Vein endothelial cell (primary cell): Measurements from ENCODE around the gene DTNBP1.

DNA sequence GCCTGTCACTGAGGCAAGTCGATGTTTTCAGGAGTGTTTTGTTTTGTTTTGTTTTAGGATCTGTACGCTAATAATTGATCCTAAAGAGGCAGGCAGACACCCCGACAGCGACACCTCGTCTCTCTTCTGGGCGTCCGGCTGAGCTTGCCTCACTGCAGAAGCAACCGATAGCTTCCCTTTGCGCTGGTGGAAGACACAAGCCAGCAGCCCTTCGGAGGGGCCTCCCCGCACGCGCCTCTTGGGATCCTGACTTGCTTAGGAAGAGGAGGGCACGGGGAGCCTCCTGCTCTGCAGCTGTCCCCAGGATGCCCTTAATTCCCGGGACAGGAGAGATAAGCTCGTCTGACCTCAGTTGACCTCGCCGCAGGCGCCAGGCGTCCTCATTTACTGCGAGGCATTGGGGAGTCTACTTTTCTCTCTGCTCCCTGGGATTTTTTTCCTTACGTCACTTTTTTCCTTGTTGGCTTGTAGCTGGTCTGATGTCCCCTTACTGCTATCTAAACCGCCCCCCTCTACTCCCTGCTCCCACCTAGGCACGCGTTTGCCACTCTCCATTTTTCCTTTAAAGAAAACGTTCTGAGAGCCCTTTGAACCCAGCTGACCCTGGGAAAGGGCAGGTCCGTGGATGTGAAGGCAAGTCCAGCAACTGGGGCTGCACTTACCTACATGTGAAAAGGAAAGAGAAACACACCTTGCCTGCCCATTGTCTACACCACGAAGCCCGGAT, 94.1 kb downstream of the CD83 start:
- CAGE, long polyA plus RNA, result no peak

DNA sequence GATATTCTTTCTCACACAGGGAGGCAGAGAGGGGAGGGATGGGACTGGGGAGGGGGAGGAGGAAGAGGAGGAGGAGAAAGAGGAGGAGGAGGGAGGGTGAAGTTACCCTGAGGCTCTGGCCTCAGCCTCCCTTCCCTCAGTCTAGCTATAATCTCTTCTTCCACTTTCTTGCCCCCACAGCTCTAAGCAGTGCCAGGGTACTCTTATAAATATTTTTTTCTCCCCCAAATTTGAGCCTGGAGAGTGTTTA, 141.2 kb downstream of the CD83 start:
- CAGE, long polyA plus RNA, result no peak

- CAGE, long polyA plus RNA, result no peak
Observed at GRCh38 chr6:14638799-14639737, 521.5 kb downstream of the CD83 start.

GRCh38 chr6:14706179-14706921, 539.5 kb upstream of the JARID2 start:
- CAGE, long polyA plus RNA, result no peak

DNA sequence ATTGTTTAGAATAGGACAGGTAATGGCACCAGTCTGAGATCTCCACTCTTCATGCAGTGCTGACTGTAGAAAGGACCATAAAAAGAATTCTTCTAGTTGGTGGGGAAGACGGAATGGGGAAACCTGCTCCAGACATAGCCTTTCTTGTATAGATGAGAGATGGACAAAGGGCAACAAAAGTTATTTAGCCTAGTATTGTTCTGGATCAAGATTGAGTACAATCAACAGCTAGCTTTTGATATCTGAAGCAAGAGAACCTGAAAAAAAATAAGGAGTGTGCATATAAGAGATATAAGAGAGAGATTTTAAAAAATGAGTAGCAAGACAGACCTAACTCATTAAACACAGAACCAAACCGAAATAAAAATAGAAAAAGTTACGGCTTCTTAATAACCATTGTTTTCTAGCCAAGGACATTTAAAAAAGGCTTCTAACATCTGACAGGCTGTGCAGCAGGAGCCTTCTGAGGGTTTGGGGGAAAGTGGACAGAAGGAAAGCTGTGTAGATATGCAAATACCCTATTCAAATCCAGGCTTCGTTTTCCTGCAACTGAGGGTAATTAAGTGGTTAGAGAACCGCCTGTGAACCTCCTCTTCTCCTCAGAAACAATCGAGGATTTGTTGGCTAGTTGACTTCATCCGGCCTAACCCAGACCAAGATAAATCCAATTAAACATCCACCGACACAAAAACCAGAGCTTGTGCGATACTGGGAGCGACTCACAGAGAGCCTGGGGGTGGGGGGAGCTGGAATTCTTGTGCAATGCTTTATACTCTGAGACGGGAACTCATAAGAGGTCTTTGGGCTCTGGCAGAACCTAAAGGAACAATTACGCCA, 430.0 kb upstream of the JARID2 start:
- CAGE, long polyA plus RNA, result no peak

- CAGE, long polyA plus RNA, result no peak
Observed at GRCh38 chr6:14857439-14858114, 388.3 kb upstream of the JARID2 start.

DNA sequence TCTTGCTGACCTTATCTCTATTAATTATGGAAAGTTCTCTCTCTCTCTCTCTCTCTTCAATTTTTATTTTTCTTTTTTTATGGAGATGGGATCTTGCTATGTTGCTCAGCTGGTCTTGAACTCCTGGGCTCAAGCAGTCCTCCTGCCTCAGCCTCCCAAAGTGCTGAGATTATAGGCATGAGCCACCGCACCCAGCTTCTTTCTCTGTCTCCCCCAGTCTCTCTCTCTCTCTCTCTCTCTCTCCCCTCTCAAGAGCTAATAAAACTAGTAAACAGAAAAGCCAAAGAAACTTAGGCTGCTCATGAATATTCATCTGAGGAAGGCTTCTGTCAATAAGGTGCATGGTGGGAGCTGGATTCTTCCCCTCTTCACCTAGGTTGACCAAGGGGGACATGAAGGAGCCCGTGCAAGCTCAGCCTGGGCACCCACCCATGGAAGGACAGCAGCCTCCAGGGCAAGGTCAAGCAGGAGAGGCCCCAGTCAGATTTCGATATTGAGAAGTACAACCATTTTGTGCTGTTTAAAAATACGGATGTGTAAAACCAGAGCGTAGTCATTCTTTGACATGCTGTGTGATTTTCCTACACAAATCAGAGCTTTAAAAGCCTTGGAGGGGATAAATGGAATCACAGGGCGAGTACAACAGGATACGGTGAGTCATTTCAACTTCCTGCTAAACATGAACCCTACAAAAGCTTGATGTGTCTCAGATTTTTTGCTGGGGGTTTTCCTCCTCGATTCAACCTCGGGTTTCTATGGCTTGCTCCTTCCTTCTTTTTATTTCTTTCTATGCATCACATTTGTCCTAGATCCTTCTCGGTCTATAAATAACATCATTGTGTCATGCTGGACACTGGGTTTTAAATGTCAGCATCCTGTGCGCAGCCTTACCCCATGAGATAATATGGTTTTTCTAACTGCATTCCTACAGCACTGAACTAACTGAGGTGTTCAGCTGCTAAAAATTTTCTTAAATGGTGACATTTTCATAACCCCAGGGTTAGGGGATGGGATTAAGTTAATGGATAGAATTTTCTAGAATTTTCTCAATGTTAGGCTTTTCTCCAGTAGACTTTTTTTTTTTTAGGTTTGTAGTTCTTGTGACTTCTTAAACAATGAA, 368.9 kb upstream of the JARID2 start:
- CAGE, long polyA plus RNA, result no peak

DNA sequence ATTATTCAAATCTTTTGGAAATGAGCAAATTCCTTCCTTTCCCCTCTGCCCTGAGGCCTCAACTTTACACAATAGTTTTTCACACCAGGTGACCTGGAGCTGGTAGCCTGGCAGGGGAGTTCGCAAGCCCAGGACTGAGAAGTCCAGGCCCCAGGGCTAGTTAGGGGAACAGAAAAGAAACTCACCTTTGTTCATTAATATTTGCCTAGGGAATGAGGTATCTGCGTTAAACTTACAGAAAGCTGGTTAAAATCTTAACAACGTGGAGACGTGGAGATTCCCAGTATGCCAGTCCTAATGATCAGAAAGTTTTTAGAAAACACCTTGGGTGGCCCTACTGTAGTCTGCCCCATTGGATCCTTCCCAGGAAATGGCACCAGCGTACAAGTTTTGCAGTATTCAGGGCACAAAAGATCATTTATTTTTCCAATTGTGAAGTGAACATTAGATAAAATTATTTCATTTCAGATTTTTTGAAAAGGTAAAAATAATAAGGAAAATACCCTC, 2.4 kb upstream of the JARID2 start:
- CAGE, long polyA plus RNA, result no peak

GRCh38 chr6:15245263-15245447, 714 bp upstream of the JARID2 start:
- CAGE, long polyA plus RNA, result no peak

DNA sequence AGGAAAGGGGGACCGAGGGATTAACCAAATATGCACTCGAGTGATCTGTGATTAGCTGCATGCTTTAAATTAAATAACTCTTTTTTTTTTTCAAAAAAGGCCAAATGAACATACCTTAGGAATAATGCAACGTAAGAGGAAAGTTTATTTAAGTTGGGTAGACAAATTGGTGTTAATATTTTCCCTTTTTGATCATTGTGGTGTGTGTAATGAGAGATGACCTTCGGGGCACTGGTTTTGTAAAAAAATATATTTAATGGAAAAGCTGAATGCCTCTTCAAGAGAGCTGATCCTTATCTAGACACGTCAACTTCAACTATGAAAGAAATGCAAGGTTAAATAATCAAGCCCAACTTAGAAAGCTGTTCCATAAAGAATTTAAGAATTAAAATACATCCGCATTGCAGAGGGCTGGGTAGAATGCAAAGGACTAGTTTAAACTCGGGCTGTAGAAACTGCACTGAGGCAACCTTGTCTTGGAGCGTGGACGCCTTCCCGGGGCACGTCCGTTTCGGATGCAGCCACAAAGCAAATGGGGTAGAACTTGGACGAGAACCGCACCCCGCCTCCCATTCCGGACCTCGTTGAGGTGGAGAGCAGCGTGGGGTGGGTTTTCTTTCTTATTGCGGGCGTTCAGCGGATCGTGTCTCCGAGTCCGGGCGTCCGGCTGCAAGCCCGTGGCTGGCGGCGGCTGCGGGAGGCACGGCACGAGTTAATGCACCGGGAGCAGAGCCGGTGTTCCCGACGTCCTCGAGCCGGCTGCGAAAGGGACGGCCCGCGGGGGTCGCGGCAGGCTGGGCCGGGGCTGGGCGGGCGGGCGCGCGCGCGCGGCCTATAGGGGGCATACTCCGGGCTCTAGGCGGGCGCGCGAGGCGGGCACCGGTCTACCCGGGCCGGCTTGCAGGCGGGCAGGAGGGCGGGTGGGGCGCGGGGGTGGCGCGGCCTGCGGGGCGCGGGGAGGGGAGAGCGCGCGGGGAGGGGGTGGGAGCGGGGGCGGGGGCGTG, 1.9 kb downstream of the JARID2 start:
- CAGE, long polyA plus RNA, result no peak

DNA sequence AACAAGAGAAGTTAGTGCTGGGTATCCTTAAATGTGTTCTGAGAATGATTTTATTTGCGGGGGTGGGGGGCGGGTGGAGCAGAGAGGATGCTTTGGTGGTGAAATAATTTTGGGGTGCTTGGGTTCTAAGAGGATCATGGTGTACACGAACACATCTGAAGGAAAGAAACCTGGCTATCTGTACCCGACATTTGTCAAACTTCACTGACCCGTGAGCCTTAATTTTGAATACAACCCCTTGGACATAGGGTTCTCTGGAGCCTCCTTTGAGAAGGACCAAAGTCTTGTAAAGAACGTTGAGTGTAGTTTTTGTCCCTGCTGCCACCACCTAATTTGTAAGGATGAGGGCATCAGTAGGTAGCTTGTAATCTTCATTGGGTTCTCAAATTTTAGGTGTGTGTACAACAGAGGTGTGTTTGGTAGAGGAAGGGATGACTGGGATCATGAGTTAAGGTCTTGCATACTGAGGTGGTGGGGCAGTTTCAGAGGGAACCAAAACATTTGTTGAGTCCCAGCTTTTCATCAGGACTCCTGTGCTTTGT, 53.1 kb downstream of the JARID2 start:
- CAGE, long polyA plus RNA, result no peak

- CAGE, long polyA plus RNA, result no peak
Observed at GRCh38 chr6:15299481-15300297, 53.8 kb downstream of the JARID2 start.

GRCh38 chr6:15324102-15324419, 78.2 kb downstream of the JARID2 start:
- CAGE, long polyA plus RNA, result no peak

DNA sequence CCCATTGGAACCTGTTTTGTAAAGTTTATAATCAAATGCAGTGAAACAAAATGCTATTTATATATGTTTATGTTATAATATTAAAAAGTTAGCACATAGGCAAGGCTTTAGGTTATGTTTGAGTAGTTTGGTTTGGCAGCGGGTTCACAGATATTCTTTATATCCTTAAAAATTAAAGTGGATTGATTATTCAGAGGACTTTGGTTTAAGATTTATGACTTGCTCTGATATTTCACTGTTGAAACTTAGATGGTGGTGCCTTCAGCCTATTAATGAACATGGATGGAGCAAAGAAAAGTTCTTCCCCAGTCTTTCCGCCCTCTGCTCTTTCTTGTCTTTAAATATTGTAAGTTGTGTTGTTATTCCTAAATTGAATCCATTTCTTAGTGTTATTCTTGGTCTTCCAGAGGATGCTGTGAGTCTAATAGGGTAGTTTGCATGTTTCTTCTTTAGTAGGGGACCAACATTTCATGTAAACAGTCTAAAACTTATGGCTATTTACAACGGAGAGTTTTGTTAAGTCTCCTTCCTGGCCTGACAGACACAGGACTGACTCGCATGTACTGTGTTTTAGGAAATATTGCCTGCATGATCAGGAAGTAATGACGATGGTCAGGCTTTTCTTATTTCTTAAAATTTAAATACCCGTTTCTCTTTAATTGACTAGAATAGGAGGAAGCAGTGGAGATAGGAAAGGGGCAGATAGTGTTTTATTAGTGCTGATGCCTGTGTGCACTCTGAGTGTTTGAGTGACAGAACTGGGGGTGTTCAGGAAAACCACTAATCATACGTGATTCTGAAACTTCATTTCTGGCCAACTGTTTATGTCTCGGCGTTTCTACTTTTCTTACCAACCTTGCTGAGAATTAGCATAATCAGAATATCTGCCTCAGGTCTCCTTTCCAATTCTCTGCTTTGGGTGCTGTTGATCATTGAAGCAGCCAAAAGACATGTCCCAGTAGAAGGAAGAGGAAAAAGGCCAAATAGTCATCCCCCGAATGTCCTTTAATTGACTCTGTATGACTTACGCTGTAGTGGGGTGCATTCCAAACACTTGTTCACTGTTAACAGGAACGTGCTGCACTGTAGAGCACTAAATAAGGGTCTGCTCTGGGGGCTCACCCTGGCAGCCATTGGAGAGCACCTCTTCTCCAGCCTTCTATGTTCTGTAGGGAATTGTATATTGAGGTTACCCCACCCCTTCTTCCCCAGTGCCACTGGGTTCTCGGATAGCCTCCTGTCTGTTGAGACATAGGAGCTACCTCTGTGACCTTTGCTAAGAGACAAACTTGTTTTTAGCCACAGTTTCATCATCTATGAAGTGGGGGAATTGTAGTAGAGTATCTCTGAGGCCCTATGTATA, 152.7 kb downstream of the JARID2 start:
- CAGE, long polyA plus RNA, result no peak

DNA sequence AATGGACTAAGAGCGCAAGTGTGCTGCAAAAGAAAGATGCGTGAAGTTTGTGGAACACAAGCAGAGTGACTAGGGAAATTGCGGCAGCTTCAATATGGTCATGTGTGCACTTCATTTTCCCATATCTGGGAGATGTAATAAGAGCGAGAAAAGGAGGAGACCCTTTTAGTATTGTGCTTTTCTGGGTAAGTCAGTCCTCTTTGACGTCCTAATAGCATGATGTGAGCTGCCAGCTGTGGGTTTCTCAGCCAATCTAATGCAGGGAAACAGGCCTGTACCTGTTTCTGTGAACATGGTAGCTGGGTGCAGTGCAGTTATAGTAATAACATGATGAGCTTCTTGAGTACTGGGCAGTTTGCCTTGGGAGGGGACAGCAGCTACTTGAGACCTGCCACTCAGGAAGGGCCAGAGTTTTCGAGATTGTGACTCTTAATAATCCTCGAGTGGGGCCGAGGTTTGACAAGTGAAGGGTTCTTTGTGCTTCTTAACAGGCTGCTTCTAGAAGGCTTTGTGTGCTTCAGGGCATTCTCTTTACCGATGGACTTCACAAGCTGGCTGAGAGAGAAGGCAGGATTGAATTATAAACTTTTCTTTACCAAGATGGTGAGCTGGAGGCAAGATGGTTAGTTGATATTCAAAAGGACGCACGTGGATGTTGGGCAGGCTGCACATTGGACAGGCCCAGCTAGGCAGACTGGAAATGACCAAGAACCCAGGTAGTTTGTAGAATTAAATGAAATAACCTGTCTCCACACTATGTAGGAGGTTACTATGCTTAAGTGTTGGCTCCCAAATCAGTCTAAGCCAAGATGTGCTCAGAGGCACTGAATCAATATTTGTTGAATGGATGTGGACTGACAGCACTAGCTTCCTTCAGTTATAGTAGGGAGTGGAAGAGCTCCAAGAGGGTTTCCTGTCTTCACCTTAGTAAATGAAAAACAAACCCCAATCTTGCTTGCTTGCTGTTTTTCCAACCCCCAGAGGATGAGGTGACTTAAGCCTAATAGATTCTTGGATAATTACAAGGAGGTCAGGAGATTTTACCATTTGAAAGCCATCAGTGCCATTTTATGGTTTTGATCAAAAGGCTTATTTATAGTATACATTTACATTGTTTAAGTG, 180.3 kb downstream of the JARID2 start:
- CAGE, long polyA plus RNA, result no peak

DNA sequence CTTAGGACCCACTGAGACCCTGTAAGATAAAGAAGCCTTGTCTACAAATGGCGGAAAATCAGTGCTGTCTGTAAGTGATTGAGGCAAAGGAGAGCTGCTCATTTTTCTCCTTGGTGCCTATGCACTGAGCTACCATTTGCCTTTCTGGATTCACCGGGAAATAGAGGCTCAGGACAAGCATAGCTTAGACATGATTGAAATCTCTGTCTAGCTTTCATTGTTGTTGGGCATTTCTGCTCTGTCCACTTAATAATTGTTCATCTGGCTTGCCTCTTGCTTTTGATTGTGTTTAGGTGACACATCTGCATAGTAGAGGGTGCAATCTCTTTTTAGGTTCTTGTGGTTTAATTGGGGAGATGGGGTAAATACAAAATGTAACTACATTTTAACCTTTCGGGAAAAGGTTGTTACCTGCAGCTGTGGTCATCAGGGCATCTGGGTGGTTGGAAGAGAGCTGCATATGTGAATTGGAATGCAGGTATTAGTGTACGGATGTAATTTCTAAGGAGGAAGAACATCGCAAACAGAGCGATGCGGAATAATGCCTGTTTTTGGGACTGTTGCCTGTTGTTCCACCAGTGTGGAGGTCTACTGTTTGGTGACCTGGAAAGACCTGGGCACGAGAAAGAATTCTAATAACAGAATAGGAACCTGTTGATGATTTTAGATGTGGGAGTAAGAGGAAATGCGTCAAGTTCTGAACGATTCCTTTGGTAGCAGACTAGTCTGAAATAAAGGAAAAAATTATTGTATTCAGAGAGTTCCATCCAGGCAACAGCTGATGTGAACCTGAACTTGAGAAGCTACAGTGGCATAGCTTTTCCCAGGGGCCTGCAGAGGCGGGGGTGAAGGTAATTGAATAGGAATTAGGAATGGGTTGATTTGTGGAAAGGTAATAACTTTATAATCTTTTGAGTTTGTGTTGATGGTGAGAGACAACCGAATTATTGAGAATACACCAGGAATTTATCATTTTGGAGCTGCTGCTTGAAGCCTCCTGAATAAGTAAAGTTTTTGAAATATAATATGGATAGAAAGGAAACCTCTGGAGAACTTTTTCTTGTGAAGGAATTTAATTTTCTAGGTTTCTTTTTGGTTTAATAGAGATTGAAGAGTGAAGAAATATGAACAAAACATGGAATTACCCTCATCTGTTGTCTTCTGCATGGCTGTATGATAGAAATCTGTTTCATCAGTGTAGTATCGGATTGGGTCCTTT, 192.1 kb downstream of the DTNBP1 start:
- CAGE, long polyA plus RNA, result no peak

DNA sequence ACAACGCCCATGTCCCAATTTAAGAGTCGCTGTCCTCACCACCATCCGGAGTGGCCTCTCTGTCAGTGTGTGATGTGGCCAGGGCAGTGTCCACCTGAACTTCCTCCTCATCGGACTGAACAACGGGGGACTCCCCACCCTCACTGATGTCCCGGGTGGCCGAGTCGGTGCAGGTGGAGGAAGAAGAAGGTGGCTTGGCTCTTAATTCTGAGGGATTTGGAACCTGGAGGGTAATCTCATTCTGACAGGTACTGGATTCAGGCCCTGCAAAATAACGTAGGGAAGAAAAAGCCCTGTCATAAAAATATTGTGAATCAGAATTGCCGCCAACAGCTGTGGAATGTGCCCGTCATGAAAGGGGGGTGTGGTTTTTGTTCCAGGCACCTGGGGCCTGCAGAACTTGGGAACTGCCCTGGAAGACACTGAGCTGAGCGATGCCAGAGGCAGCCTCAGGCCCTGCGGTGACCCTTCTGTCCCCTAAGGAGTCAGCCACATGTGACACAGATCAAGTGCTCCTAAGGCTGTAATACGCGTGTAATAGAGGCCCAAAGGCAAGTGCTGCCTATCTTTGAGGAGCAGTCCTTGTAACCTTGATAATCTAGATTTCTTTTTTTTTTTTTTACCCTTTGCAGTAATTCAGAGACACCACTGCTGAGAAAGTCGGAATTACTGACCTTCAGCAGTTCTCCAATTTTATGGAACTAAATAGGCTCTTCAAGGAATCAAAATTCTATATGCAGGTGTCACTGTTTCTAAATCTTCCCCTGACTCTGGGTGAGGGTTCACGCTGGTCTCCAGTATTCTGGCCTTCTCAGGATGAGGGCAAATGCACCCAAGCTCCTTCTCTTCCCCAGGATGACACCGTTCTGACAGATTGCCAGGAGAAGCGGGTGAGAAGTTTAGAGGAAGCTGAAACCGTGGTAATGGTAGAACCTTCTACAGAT, 139.6 kb downstream of the DTNBP1 start:
- CAGE, long polyA plus RNA, result no peak

GRCh38 chr6:15539381-15540193, 123.2 kb downstream of the DTNBP1 start:
- CAGE, long polyA plus RNA, result no peak

- CAGE, long polyA plus RNA, result start-site peak on the minus strand at chr6:15662941-15662986, 686 and 516 reads in 2 replicates
Observed at GRCh38 chr6:15662182-15663241, at the start of gene DTNBP1. Gene DTNBP1, minus strand, starts transcription at chr6:15663028.

DNA sequence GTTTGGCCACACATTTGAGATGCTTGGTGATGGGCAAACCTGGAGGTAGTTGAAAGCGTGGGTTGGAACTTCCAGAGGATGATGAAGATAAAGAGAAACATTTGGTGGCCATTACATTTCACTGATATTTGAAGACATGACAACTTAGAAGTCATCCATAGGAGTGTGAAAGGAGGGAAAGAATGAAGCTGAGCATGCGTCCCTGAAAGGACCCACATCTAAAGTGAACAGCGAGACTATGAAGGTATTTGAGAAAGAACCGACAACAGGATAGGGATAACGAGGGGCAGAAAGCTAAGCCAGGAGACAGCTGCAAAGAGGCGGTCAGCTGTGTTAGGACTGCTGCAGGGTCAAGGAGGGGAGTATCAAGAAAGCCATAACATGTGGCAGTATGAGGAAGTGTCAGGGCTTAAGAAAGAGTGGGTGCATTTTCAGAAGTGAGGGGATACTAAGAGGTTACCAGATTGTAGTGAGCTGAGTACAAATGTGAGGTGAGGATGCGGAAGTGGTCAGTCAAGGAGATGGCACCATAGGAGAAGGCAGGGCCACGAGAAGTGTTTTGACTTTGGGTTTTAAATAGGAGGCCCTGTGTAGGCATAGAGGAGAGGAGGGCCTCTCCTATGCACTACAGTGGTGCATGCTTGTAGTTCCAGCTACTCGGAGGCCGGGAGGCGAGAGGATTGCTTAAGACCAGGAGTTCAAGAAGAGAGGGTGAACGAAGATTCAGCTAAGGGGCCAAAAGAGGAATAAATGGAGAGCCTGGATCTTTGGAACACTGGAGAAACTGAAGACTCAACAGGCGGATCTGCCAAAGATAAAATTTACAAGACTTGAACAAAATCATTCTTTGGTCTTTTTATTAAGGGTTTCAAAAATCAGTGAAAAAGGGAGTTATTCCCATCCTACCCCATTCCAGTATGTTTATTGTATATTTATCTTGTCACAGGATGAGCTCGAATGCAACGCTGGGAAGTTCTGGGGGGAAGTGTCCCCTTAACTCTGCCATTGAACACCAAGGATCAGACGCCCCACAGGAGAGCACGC, 21.4 kb downstream of the MYLIP start:
- CAGE, long polyA plus RNA, result no peak